HT1080 (cell line): ENCODE data around the gene PTPN13.

DNA sequence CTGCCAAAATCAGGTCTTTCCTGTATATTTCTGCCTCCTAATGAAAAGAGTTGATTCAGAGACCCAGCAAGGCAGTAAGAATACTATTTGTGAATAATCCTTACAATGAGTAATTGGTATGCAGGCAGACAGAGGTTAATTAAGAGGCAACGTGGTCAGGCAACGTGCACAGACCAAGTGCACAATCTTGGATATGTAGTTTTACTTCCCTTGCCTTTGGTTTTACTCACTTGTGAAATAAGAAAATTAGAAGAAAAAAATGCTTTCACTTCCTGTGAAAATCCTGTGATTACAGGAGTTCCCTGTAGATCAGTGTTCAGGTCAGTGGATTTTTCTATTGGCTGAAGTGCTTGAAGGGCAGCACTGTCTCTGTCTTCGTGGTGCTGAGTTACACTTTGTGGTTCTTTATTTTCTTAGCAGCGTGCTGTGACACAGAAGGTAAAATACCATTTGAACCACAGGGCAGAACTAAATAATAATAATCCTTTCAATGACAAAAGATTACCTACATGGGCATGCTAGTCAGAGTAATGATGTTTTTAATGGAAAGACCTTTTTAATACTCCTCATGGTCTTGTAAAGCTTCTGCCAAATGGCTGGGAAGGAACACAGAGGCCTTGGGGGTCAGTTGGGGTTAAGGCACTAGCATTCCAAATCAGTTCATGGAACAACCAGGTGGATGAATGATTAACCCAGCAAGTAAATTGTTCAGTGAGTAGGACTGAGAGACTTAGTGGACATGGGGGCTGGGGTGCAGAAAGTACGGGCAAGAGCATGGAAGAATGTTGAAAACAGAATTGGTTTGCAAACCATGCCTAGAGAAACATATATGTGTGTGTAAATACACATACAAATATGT, 430.8 kb downstream of the MAPK10 start:
RAMPAGE:
- cytosol, long total RNA, result no peak
- long total RNA, result no peak
- nucleus, long total RNA, result no peak

DNA sequence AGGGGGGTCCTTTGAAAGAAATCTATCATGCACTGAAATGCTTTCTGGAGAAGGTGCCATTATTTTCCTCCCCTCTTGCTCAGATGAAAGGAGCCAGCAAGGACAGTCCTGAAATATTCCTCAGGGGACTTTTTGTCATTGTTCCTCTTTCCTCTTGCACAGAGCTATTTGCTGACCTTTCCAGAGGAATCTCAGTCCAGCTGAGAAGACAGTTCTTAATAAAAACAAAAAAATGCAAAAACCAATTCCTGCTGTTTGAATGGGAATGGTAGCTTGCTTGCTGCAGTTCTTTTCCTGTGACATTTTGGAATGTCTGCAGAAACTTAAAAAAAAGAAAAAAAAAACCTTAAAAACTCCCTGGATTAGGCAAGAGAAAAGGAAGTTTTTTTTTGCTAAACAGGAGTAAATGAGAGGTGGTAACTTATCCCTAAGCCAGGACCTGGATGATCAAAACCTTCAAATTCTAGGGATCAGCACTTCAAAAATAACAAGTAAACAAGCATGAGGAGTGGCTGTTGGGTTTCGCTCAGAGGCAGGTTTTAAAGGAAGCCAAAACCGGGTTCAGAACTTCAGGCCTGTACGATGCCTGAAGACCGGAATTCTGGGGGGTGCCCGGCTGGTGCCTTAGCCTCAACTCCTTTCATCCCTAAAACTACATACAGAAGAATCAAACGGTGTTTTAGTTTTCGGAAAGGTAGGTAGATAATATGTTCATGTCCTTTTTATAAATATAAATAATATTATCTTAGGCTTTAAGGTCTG, 429.3 kb downstream of the MAPK10 start:
RAMPAGE:
- cytosol, long total RNA, result no peak
- long total RNA, result no peak
- nucleus, long total RNA, result no peak

DNA sequence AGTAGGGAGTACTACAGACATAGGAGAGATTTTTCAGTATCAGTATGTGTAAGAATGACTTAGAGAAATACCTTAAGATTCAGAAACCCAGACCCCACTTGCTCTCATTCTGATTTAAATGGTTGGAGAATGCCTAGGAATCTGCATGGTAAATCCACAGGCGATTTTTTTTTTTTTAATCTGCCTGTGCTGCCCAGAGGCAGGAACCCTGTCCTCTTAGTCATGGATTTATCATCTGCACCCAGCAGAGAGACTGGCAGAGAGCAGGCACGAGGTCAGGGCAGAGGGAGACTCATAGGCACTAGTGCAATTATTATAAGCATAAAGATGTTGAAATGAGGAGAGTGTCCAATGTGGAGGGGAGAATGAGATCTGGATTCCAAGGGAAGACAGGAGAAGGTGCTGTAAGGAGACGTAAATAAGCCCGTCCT, 406.4 kb downstream of the MAPK10 start:
RAMPAGE:
- cytosol, long total RNA, result no peak
- long total RNA, result no peak
- nucleus, long total RNA, result no peak

DNA sequence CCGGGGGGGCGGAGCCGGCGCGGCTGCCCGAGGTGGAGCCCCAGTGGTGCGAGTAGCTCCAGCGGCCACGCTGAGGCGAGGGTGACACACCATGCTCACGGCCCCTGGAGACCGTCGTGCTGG, at the start of gene PTPN13:
PTPN13 (plus strand) TSS at position 51 of the 123 bp plus-strand sequence.
RAMPAGE:
- cytosol, long total RNA, result no peak
- long total RNA, result no peak
- nucleus, long total RNA, result no peak

RAMPAGE:
- cytosol, long total RNA, result no peak
- long total RNA, result no peak
- nucleus, long total RNA, result no peak
Observed at GRCh38 chr4:87029249-87029852, 94.5 kb downstream of the AFF1 start.

DNA sequence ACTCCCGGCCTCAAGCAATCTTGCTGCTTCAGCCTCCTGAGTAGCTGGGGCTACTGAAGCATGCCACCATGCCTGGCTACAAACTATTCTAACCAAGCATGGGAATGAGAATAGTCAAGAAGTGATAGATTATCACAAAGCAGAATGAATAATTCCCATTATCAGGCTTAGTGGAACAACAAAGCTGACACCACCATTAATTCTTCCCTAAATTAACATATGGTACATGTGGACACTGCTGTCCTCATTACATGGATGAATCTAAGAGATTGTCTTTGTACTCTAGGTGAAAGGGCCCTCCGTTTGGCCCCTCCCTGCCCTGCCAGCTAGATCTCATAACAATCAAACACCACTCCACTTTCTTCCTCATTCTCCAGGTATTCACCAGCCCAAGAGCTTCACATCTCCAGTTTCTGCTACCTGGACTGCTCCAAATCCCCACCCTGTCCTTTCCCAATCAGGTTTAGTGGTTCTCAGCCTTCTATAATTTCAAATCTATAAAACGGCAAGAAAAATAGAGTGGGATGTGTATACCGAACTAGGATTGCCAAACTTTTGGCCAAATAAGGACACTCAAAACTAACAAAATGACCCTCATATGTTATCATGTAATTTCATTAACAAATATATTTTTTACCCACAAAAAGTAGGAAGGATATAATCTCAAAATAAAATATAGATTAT, 3.7 kb downstream of the HSD17B11 start:
RAMPAGE:
- cytosol, long total RNA, result no peak
- long total RNA, result no peak
- nucleus, long total RNA, result no peak

DNA sequence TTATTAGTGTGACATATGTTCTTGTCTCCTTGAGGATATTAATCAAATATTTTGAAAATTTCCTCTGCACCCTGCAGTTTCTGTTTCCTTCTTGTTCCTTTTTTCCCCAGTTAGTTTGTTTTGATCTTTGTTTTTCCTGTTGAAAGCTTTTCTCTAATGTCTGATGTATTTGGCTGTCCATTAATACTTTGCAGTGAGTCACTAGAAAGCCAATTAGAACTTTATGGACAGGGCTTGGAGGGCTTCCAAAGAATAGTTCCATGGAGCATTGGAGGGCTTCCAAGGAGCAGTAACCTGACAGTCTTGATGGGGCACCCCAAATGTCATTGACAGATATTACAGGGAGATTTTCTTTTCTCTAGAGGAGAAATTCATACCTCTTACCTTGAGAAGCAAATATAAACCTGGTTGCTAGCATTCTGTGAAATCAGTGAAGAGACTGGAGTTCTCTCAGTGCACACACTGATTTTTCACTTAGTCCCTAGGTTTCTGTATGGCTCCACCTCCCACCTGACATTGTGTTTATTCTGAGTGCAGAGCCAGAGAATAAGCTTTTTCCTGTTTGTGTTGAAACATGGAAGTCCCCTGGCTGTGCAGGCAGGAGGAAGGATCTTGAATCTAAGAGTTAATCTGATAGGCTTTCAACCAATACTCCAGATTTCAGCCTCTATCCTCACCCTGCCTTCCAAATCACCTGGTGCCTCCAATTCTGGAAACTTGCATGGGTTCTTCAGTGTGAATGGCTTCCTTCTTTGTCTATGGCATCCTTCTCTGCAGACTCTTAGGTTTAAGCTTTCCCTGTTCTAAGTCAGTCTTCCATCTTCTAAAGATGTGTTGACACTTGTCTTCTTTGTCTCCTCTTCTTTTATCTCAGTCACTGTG, 26.4 kb downstream of the SPARCL1 start:
RAMPAGE:
- cytosol, long total RNA, result no peak
- long total RNA, result no peak
- nucleus, long total RNA, result no peak

DNA sequence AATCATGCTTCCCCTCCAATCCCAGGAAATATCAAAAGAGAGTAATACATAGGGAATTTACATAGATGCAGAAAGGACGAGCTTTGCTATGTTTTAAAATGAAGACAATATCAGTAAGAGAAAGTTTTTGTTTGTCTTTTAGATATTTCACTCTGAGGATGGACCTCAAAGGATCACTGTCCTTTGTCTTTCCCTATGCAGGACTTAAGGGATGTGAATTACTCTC, 28.0 kb downstream of the DMP1 start:
RAMPAGE:
- cytosol, long total RNA, result no peak
- long total RNA, result no peak
- nucleus, long total RNA, result no peak

GRCh38 chr4:87864402-87864721, 31.6 kb downstream of the MEPE start:
RAMPAGE:
- cytosol, long total RNA, result no peak
- long total RNA, result no peak
- nucleus, long total RNA, result no peak

RAMPAGE:
- cytosol, long total RNA, result no peak
- long total RNA, result no peak
- nucleus, long total RNA, result no peak
Observed at GRCh38 chr4:87921678-87922563, 53.6 kb upstream of the SPP1 start.

DNA sequence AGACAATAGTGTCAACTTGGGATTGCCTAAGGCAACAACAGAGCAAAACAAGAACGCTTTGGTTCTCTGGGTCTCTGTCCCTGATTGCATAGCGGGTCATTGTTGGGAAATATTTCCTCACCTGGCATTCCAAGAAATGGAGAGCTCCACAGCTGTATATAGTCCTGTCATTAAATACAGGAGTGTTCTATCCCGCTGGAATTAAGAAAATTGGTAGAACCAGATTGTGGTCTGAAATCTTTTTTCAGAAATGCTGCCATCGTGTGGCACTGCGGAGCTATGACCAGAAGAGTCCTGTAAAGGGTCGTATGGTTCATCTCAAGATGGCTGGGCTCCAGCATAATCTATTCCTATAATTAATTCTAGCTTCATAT, 2.0 kb upstream of the SPP1 start:
RAMPAGE:
- cytosol, long total RNA, result no peak
- long total RNA, result no peak
- nucleus, long total RNA, result no peak

DNA sequence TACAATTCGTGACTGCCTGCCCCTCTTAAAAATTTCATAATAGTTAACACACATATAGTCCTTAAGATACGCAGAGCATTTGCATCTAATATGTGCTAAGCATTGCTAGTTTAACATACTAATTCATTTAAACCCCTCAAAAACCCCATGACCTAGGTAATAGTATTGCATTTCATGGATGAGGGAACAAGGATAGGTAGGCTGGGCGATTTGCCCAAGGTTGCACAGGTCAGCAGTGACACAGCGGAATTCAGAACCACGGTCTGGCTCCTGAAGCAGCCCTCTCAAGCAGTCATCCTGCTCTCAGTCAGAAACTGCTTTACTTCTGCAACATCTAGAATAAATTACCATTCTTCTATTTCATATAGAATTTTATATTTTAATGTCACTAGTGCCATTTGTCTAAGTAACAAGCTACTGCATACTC, 704 bp upstream of the SPP1 start:
RAMPAGE:
- cytosol, long total RNA, result no peak
- long total RNA, result no peak
- nucleus, long total RNA, result no peak

DNA sequence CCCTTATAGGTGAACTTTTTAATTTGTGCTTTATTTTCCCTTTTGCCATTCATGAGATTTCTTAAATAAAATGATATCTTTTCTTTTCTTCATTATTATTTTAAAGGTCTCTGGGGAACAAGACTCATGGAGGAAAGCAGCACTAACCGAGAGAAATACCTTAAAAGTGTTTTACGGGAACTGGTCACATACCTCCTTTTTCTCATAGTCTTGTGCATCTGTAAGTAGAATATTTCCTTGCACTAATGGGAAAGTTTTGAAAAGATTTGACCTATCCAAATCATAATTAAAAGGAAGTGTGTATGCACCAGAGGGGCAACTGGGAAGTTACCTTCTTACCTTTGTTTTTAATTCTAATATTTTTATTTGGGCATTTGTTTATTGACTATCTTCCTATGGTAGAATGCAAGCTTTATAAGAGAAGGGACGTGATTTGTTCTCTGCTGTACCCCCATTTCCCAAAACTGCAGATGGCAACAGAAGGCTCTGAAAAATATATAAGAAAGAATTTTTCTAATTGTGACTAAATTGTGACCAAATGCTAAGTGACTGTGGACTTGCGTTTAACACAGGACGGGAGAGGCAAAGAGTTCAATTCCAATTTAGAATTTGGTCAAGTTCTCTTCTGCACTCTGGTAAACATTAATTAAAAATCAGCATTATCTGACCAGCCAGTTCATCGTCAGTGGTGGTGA, 12.1 kb downstream of the PKD2 start:
RAMPAGE:
- cytosol, long total RNA, result no peak
- long total RNA, result no peak
- nucleus, long total RNA, result no peak

RAMPAGE:
- cytosol, long total RNA, result no peak
- long total RNA, result no peak
- nucleus, long total RNA, result no peak
Observed at GRCh38 chr4:88112237-88112514, 46.3 kb downstream of the ABCG2 start.

DNA sequence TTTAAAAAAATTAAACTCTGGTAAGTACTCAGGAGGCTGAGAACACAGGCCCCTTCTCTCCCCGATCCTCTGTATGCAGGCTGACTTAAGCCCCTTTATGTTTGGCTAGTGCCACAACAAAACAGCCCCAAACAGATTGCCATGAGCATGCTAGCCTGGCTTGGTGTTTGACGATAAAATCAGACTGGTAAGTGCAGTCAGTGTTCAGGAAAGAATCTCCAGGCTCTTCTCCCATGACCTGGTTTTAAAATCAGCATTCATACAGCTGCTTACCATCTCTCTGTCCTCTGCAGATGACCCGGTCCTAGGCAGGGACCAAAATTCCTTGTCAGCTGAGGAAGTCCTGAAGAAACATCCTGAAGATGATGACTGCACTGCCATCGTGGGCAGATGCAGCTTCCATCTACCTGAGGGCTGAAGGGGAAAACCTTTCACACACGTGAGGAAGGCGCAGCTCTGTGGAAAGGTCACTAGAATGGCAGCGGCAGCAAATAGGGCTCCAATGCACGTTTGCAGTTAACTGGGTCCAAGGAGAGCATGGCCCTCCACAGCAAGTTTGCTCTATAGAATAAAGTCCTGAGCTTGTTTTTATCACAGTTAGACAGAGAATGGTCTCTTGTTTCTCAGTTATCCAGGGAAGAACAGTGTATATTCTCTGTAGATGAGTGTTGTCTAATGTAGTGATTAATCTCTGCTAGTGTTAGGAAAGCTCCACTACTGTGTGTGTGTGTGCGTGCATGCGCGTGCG, 30.1 kb upstream of the NAP1L5 start:
RAMPAGE:
- cytosol, long total RNA, result no peak
- long total RNA, result no peak
- nucleus, long total RNA, result no peak

GRCh38 chr4:89029771-89030236, 27.2 kb downstream of the FAM13A start:
RAMPAGE:
- cytosol, long total RNA, result no peak
- long total RNA, result no peak
- nucleus, long total RNA, result no peak

GRCh38 chr4:89110541-89110817, 854 bp upstream of the TIGD2 start:
RAMPAGE:
- cytosol, long total RNA, result no peak
- long total RNA, result no peak
- nucleus, long total RNA, result no peak

DNA sequence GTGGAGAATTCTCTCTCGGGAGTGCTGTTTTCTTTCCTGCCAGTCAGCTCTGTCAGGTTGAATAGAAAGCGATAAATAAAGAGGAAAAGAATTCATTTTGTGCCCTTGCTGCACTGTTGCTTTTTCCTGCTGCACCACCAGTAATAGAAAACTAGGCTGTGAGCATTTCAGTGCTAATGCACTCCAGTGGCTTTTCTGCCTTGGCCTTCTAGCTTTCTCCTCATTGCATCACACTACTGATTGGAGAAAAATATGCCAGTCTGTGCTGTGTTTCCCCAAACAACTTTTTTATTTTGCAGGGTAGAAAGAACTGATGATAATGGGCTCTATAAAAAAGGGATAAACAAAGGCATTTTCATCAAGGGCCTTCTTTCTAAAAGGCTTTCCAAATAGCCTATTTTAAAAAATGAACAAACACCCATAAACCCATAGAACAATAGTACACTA, 86.4 kb downstream of the GPRIN3 start:
RAMPAGE:
- cytosol, long total RNA, result no peak
- long total RNA, result no peak
- nucleus, long total RNA, result no peak

DNA sequence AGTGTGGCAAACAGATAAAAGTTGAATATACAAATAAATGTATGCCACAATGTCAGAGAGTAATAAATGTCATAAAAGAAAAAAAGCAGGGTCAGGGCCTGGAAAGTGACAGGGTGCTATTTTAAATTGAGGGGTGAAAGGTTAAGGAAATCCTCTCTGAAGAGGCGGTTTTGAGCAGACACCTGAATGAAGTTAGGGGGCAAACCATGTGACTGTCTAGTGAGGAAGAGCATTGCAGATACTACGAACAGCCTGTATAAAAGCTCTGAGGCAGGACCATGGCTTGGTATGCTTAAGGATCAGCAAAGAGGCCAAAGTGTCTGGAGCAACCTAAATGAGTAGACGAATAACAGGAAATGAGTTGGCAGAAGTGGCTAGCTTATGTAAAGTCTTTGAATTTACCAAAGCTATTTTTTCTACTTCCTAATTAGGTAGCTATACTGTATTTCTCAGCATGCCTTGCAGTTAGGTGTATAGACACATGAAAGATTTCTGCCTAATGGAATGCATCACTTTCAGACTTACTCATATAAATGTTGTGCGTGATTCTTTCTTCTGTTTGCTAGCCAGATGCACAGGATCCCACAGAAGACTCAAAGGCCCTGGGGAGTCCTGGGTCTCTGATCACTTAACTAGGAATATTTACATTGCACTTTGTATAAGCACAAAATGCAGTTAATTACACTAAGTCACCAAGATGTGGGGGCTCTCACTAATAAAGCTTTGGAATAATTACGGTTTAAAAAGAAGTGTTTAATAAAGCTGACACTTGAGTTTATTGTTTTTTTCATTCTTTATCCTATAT, 9.4 kb upstream of the GPRIN3 start:
RAMPAGE:
- cytosol, long total RNA, result no peak
- long total RNA, result no peak
- nucleus, long total RNA, result no peak

DNA sequence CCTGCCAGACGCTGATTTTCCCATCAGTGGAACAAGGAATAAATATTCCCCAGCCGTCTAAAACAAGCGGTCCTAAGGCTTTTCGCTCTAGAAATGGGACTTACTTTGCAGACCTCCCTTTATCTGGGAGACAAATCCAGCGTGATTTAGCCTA, 813 bp upstream of the SNCA start:
RAMPAGE:
- cytosol, long total RNA, result no peak
- long total RNA, result no peak
- nucleus, long total RNA, result no peak